Cardiac atrium fibroblast (primary cell): ENCODE measurements around a stretch of chr6.

DNA sequence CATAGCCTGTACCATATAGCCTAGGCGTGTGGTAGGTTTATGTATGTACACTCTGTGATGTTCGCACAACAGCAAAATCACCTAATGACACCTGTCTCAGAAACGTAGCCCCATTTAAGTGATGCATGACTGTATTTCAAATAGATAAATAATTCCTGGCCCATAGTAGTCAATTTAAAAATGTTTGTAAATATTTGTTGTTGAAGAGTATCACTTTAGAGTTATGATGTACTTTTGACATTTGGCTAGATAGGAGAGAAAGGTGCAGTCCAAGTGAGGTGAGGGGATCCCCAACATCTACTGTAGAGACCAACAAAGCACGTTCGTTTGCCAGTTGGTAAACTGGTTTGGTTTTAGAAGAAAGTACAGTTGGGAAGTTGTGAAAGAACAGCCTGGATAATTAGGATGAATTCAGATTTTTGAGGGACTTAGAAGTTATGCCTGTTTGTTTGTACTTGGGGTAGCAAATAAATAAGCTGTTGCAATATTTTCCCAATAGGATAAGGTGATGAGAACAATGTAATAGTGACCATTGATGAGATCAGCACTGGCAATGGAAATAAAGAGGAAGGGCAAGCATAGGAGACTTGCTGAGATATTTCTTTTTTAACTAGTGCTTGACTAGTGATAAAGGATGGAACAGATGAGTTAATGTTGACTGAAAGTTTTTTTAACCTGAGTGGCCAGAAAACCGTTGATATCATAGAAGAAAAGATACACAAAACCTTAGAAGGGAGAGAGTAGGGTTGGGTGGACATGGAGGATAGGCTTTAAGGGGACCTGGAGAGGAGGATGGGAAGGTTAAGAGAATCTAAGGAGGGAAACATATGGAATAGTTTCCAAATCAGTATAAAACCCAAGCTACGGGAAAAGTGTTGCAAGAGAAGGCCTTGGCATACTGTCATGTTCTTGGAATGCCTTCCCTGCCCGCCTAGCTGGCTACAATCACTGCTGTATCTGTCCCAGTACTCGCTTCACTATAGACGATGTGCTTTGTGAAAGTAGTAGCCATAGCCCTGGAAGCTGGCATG is 498.8 kb downstream of the CDKAL1 start:
- RAMPAGE, long total RNA: no peak

GRCh38 chr6:21188741-21189336 is 404.7 kb upstream of the SOX4 start:
- RAMPAGE, long total RNA: no peak

DNA sequence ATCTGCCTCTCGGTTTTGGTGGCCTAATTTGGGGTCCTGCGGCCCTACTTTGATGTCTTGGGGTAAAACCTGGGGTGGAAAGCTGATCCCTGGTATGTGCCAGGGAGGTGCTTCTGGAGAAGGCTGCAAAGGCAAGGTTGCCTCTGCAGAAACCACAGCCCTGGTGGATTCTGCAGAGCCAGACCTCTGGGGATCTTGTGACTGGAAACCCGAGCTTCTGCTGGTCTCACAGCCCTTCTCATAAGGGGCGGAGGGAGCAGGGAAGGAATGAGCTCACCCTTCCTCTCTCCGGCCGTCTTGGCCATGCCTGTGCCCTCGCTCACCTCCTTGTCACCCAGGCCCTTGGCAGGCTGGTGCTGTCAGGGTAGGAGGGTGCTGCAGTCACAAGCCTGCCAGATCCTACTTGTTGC is 245.2 kb upstream of the SOX4 start:
- RAMPAGE, long total RNA: no peak

DNA sequence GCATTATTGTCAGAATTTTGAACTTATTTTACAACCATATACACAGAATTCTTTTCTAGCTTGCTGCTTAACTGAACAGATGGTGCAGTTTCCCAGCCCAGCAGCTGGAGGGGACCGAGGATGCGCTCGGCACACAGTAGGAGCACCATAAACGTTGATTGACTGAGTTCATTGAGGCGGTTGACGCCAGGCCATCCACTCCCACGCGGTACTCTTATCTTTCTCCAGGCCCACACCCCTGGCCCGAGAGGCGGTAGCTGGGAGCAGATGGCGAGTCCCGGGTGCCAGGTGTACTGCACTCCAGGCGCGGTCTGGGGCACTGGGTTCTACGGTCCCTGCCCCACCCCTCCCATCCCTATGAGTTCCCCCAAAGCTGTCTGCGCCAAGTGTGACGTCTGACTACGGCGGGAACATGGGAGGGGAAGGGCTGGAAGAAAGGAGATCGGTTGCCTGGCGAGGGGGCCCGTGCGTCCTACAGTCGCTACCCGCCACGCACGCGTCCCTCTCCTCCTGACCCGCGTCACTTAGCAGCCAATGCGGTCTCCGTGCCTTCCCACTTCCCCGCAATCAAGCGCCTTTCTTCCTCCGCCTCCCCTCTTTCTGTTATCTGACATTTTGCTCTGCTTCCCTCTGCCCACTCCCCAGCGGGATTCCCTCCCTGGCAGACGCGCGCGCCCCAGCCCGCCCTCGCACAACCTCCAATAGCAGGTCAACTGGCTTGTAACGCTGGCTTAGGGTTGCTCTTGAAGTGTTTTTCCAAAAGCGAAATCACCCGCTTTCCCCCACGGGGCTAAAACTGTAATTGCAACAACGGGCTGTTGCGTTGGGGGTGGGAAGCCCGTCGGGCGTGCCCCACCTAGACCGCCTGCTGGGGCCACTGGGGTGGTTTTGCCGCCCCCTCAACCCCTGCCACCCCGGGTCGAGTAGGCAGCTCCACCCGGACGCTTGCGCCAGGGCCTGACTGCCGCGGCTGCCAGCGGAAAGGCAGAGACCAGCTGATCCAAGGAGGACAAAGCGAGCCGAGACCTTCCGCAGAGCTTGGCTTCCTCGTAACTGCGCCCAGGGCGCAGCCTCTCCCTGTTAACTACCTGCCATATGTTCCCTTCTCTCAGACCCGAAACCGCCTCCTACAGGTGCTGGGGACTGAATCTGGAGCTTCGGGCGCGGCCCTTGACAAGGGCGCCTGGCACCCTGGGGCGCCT is 6.3 kb upstream of the SOX4 start:
- RAMPAGE, long total RNA: no peak

DNA sequence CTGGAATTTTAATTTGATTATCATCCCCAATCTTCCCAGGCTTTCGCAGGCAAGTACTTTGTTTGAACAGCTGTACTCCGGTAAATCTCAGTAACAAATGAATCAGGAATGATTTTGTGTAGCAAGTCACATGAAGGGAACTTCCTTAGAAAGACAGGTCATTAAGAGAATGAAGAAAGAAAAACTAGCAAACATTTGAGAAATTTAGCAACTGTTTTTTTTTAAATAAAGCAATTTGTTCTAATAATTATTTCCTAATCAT is 147.3 kb downstream of the SOX4 start:
- RAMPAGE, long total RNA: no peak

- RAMPAGE, long total RNA: no peak
Observed at GRCh38 chr6:21769292-21770017, 175.9 kb downstream of the SOX4 start.

- RAMPAGE, long total RNA: no peak
Observed at GRCh38 chr6:21808144-21808488, 214.6 kb downstream of the SOX4 start.

GRCh38 chr6:21873740-21874104 is 280.2 kb downstream of the SOX4 start:
- RAMPAGE, long total RNA: no peak

DNA sequence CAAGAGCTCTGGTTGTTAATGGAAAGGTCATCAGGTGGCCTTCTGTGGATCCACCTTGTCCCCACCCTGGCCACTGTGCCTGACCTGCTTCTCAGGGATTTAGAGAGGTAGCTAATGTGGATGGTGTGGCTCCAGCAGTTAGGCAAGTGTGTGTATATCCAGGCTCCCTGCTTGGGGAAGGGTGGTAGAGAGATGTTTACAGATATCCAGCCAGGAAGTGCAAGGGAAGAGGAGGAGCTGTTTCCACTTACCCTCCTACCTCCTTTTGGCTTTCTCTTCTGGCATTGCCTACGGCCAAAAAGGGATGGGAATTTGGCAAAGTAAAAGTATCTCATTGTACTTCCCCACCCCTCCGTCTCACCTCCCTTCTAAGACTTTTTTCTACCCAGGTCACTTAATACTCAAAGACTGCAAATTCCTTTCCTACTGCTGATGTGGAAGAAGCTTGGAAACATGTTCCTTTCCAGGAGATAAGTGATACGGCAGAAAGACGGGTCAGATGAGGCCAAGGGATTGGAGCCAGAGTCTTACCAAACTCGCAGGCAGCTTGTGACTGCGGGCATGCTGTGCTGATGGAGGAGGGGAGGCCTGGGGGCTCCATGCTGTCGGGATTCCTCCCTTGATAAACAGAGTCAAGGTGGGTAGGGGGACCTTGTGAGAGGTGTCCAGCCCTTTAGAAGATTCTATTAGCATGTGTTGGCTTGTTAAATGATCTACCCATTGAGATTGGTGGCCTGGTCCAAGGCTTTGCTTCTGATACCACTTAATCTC is 253.4 kb downstream of the PRL start:
- RAMPAGE, long total RNA: no peak

GRCh38 chr6:23210579-23210982 is 641.2 kb downstream of the HDGFL1 start:
- RAMPAGE, long total RNA: no peak

GRCh38 chr6:24359760-24360578 is 2.1 kb upstream of the DCDC2 start:
- RAMPAGE, long total RNA: no peak

DNA sequence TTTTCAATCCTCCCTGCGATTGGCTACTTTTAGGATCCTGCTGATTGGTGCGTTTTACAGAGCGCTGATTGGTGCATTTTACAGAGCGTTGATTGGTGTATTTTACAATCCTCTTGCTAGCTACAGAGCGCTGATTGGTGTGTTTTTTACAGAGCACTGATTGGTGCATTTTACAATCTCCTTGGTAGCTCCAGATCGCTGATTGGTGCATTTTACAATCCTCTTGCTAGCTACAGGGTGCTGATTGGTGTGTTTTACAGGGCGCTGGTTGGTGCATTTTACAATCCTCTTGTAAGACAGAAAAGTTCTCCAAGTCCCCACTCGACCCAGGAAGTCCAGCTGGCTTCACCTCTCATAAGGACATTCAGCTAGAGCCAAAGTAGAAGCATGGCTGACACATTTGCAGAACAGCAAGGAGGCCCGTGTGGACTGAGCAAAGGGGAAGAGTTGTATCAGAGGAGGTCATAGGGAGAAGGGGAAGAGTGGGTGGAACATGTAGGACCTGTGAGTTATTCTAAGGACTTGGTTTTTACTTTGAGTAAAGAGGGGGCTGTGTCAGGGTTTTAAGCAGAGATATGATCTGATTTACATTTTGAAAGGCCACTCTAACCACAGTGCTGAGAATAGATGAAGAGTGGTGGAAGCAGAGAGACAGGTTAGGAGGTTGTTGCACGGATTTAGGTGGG is 2.6 kb downstream of the ALDH5A1 start:
- RAMPAGE, long total RNA: no peak

GRCh38 chr6:24776569-24776999 is 1.8 kb downstream of the GMNN start:
- RAMPAGE, long total RNA: no peak

- RAMPAGE, long total RNA: no peak
Observed at GRCh38 chr6:24907846-24908552, 27.8 kb downstream of the RIPOR2 start.

GRCh38 chr6:24909720-24910119 is 26.0 kb downstream of the RIPOR2 start:
- RAMPAGE, long total RNA: no peak

DNA sequence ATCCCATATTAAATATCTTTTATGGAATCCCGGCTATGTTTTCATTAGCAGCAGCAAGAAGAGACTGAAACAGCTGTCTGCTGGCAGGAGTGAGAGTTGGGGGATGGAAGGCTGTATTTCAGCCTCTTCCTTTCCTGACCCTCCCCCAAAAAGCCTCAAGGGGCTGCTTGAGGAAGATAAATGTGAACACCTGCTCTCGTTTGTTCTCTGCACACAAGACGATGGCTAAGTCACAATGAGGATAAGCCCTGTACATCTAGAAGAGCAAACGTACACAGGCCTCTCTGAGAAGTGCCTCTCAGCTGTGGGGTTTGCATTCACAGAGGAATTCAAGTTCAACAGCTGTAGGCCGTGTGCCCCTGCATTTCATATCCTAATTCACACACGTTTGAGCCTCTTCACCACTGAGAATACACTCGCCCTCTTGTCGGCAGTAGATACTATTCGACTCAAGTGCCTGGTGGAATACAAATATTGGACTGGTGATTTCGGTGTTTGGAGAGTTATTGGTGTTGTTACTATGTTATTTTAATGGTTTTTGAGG is 16.2 kb downstream of the RIPOR2 start:
- RAMPAGE, long total RNA: no peak

DNA sequence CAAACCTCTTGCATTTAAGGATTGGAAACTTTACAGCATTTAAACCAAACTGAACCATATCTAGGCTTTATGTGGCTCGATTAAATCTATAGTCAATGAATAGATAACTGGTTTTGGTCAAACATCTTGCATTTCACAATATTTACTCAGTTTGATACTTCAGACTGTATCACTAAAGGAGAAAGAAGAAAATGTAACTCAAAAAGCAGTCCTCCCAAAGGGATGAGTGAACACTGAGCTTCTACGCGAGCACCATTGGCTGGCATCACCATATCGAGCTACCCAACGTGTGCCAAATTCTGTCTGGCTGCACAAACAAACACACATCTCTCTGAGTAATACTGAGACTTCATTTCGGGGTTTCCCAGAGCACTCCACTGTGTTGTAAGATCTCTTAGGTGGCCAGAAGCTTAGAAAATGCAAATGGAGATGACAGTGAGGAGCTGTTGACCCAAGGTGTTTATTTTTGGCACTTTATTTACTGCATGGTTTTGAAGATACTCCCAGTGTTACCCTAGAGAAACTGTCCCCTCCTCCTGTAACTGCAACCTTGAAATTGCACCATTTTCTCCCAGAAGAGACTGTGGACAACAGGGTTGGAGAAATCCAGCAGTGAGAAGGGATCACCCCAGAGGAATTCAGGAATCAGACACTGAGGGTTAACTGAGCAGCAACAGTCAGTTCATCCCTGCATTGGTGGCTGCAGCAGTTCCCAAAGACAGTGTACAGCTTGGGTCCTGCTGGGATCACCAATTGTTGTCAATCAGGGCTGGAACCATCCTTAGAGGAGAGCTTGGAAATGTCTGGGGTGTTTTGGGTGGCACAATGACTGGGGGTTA is 910 bp upstream of the RIPOR2 start:
- RAMPAGE, long total RNA: no peak

GRCh38 chr6:25004350-25004827 is 68.6 kb upstream of the RIPOR2 start:
- RAMPAGE, long total RNA: no peak

- RAMPAGE, long total RNA: no peak
Observed at GRCh38 chr6:25137414-25137911, 141.7 kb upstream of the CARMIL1 start.

DNA sequence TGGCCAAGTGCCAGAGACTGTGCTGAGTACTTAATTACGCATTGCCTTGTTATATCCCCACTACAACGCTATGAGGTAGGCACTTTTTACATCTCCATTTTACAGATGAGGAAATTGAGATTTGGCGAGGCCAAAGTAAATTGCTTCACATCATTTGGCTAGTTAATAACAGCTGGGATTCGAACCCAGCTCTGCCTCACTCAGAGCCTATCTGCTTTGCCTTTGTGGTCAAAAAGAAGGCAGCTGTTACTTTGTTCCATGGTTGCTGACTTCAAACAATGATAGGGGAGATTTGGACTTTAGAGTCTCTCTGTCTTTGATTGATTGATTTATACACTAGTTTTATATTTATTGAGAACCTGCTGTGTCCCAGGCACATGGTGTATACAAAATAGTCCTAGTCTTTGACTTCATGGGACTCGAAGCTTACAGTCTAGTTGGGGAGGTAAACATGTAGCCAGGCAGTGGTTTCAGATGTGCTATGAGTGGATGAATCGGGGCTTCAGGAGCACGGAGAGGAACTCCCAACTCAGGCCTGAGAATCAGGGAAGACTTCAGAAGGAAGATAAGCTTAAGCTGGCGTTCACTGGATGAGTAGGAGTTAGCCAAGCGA is 8.5 kb downstream of the CARMIL1 start:
- RAMPAGE, long total RNA: no peak